Natural killer cell (primary cell): ENCODE measurements around a stretch of chr20.

GRCh38 chr20:13272596-13273037 lies 51.5 kb downstream of the ISM1 start:
- PRO-cap: no peak

- PRO-cap: no peak
Measured at GRCh38 chr20:13290724-13291102, 69.6 kb downstream of the ISM1 start.

DNA sequence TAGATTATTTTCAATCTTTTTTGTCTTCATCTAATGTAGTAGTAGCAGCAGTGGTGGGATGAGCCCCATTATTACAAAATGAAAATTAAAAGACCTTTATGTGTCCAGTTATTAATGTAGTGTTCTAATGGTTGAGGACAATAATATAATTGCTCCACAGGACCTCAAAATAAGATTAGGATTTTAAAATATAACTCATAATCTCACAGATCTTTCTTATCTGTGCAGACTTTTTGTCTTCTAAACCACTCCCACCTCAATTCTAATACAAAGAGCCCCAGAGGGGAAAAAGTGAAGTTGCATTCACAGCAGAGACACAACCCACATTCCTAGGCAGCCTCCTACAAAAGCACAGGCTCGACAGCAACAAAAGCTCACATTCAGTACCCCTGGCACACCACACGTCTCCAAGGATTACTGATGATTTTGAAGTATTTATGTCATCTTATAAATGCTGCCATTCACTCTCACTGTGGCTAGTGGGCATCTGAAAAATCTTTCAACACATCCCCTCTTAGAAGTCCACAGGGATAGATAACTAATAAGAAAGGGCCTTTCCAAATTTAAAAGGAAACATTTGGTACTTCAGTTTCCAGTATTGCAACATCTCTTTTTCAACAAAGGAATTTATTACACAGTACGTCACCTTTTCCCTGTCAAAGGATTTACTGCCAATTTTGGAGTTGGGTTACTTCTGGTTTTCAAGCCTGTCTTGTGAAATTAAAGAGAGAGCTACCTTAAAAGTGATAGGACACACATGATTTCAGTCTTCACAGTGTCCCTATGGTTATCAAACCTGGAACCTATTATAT lies 146.8 kb downstream of the TASP1 start:
- PRO-cap: no peak

DNA sequence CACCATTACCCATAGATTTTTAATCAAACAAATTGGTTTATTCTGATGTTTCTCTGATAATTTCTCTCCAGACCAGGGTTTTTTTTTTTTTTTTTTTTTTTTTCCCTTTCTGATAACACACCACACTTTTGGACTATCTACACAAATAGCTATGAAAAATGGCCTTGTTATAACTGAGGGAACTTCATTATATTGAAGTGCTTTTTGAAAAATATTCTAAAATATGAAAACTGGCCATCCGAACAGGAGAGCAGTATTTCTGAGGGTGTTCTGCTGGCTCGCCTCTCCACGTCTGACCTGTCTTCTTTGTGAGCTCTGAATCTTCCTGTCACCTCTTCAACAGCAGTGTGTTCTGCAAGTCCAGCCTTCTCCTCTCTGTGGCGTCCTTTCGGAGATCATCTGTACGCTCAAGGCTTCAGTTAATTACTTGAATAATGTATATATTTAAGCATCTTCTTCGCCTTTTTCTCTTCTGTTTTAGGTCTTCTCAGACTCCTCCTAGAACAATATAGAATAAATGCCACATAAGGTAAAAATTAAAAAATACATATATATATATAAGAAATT lies 708.3 kb upstream of the FLRT3 start:
- PRO-cap: no peak

GRCh38 chr20:15986730-15987193 lies 586.5 kb downstream of the KIF16B start:
- PRO-cap: no peak

GRCh38 chr20:16392372-16393084 lies 180.7 kb downstream of the KIF16B start:
- PRO-cap: no peak

GRCh38 chr20:16450950-16451560 lies 122.2 kb downstream of the KIF16B start:
- PRO-cap: no peak

DNA sequence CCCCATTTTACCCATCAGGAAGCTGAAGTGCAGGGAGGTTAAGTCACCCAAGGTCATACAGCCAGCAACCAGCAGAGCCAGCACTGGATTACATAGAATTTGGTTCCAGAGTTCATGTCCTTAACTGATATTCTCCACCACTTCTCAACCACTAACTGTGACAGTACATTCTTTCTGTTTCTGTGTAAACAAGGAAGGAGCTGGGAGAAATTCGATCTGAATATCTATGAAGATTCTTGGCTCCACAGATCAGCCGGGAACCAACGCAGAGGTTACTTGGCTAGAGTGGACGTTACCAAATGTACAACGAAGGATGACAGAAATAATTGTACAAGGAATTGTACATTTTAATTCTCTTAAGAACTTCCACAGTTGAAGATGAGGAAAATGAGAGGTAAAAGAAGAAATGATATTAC lies 97.9 kb downstream of the KIF16B start:
- PRO-cap: no peak

DNA sequence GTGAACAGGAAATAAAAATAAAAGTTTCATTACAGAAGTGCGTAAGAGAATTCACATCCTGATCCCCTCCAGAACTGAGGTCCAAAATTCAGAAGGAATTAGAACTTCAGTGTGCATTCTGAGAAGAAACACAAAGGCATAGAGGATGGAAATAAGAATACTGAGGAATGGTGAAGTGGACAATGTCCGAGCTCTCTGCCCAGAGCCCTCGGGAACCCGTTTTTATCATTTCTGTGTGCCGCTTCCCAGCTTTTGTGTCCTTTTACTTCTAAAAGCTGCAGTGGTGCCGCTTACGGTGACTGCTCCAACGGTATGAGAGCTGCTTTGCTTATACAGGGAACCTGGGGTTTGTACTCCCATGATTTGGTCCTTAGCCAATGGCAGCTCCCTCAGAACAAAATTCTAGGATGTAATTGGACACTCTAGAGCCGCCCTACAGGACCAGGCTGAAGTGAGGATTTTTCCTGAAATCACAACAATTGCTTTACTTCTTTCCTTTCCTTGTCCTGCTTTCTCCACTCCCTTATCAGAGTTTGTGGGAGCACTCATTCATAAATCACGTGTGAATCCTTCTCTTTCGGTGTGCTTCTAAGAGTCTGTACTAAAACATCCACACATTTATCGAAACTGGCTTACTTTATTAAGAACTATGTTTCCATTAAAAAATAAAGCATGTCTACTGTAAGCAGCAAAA lies 24.2 kb upstream of the PCSK2 start:
- PRO-cap: no peak

GRCh38 chr20:17225747-17226422 lies 955 bp upstream of the PCSK2 start:
- PRO-cap: no peak

DNA sequence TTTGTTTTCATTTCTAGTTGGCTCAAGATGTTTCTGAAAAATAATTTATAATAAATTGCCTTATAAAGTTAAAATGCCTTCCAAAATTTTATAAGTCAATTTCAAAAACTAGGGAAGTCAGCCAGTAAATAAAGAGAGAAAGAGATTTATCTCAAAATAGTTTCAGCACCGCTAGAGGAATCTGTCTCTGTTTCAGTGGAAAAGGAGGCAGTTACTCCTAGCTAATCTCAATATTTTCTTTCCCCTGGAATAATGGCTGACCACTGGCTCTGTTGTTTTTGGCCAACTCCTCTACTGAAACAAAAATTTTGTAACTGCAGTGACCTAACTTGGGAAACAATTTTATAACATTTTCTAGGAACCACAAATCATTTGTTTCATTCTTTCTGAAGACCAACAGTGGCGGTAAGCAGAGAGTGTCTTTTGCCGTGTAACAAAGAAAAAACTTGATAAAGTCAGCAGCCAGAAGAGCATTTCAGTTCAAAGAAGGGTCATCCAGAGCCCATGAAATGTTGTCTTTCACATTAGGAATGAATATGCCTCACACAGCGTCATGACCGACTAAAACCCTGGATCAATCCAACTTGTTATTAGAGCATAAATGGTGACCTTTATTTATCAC lies 11.8 kb upstream of the BFSP1 start:
- PRO-cap: no peak

- PRO-cap: no peak
Measured at GRCh38 chr20:17605330-17605711, 35.4 kb downstream of the DSTN start.

- PRO-cap: bidirectional peak, plus-strand start at chr20:17610808, minus-strand start at chr20:17610663
Measured at GRCh38 chr20:17610277-17611391, 40.8 kb downstream of the DSTN start.

GRCh38 chr20:17637411-17637940 lies 44.6 kb downstream of the RRBP1 start:
- PRO-cap: no peak

DNA sequence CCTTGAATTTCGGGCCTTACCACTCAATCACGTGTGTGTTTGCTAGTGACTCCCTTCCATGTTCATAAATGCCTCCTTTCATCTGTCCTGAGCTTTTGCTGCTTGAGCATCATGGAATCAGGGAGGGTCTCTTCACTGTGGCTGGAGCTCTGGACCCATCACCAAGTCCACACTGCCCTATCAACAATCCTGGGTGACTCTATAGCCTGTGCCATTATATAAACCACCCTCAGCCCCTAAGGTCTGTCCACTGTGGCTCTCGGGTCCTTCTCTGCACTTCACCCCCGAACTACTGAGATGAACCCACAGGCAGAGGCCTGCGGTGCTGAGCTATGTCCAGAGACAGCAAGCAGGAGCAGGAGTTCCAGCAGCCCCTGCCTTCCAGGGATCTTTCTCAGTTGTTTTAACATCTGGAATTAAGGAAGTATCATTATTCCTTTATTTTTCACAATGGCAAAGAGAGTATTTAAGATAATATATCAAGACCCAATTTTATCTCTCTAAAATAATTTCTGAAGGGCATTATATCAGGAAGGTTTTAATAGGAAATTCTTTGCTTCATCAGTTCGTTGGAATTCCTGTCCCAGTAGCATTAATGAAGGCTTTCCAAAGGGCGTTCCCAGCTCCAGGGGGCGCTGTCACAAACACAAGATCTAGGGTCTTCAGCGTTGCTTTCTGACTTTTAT lies 27.4 kb downstream of the RRBP1 start:
- PRO-cap: no peak

DNA sequence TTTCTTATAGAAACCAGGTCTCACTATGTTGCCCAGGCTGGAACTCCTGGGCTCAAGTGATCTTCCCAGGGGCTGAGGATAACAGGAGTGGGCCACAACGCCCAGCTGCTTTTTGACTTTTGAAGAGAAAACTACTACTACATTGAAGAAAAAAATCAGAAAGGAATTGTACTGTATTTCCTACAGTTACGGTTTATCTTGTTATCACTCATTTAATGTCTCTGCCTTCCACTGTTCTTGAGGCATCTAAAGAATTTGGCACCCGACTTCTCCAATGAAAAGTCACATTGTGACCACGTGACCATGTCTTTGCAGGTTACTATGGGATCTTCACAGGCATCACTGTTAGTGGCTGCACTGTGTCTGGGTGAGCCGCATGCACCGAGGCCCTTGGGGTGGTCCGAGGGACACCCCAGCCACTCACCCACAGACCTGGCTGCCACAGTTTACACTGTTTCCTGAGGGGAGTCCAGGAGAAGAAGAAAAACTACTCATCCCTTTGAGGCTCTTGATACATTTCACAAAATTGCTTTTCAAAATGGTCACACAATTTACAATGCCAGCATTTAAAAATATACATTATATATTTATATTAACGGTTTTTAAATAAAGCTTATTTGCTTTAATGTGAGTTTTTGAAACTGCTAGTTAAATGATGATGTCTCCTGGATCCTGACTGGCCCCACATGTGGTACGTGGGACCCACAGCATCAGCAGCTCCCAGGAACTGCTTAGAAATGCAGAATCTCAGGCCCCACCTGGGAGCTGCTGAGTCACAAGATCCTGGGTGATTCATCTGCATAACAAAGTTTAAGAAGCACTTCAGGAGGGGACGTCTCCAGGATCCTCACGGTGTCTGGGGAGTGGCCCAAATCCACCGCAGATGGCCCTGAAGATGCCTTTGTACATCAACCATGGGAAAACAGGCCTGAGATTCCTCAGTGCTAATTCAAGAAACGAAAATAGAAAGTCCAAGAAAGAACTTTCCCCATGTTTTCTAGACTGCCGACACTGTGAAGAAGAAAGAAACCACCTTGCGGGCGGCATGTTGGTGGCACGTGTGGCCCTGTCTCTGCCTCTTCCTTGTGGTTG lies 26.5 kb downstream of the RRBP1 start:
- PRO-cap: no peak

DNA sequence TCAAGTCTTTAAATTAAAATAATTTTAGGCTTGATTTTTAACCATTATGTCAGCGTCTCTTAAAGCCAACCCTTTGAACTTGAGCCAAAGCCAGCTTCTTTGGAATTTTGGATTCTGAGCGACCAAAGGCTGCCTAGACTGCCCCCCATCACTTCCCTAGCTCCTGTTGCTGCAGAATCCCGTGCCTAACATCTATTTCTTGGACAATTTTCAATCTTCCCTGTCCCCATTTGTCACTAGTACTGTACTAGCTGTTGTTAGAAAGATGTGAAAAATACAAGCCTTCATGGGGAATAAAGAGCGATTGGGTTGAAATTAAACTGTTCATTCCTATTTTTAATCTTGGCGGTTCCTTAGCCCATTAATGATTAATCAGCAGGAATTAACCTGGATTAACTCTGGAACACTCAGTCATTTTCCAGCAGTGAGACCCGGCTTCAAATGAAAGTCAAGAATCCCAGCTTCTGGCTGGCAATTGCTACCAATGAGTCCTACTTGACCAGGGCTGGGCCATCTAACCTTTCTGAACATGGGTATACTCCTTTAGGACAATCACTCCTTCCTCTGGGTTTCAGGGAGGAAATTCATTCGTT lies 1.3 kb upstream of the RRBP1 start:
- PRO-cap: no peak

GRCh38 chr20:17835245-17835506 lies 133.4 kb downstream of the SNX5 start:
- PRO-cap: no peak

DNA sequence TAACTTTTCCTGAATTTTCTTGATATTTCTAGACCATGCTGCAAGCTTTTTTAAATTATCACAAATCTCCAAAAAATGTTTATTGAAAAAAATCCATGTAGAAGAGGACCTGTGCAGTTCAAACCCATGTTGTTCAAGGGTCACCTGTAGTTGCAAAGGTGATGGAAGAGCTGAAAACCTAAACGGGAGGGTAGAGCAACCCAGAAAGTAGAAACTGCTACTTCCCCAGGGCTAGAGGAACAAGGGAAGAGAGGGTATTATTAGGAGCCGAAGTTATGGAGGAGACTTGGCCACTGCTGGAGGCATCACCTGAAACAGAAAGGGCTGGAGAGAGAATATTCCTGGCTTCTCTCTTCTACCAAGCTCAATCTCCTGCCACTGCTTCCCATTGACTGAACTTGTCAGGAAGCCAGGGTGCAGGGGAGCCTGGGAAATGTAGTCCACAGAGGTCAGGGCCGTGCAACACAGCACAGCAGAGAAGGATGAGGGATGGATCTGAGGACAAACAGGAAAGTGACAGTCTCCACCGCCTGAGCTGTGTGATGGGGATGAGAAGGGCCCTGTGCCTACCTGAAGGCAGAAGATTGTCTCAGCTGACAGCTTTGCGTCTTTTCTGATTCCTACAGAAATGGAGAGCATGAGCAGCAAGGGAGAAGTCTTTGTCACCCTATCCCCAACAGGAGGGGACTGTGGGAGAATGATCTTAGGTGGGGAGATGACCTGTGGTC lies 114.4 kb downstream of the SNX5 start:
- PRO-cap: no peak

- PRO-cap: no peak
Measured at GRCh38 chr20:17855912-17856459, 112.6 kb downstream of the SNX5 start.